Monocyte (primary cell): Measurements from ENCODE around the gene NPY4R2.

- PRO-cap, 2 experiments = no peak in any of the 2 experiments
These were observed 45.5 kb upstream of the MARCHF8 start for GRCh38 chr10:45580185-45581529.

DNA sequence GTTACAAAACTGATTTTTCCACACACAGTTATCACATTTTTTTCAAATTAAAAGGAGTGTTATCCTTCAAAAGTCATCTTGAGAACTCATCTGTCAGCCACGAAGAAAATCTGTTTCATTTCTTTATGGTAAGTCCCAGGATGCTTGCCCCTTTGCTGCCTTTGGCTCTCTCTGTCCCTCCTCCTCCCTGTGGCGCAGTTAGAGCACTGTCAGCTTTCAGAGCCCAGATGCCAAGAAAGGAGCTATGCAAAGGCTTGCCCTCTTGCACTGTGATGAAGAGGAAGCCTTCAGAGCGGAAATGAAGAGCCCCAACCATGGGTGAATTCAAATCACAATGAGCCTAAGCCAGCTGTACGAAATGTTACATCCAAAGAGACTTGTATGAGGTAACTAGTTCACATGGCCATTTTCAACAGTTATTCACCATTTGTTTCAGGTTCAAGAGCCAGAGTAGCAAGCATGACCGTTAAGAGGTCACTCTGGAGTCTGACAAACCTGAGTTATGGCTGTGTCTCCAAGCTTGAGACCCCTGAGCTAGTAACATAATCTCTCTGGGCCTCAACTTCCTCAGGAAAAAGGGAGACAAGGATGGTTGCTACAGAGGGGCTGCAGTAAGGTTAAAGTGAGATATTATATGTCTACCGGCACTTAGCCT is 10.5 kb downstream of the NCOA4 start:
- PRO-cap, 2 experiments = peak in 2 of 2 experiments; most common plus-strand start position 219 of the sequence (in 1); most common minus-strand start position 197 of the sequence (in 1)

- PRO-cap, 2 experiments = peak in 2 of 2 experiments; most common minus-strand start chr10:46022093 (in 1)
These were observed 8.5 kb downstream of the NCOA4 start for GRCh38 chr10:46021878-46022394.

- PRO-cap, 2 experiments = peak in 2 of 2 experiments; most common minus-strand start chr10:46106595 (in 2)
These were observed 60.5 kb upstream of the MSMB start for GRCh38 chr10:46106111-46107368.

- PRO-cap, 2 experiments = no peak in any of the 2 experiments
These were observed 16.8 kb downstream of the GPRIN2 start for GRCh38 chr10:46539749-46540063.

GRCh38 chr10:46597523-46598217 is 18.7 kb downstream of the SYT15 start:
- PRO-cap, 2 experiments = no peak in any of the 2 experiments

DNA sequence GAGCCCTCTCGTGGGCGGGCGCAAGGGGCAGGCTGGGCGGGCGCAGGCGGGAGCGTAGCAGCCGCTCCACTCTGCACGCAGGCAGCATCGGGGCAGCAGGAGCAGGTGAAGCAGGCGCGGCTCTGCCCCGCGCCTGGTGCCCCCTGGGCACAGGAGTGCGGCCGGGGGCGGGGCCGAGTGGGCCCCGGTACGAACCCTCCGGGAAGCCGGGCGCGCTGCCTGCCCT is at the start of gene NPY4R2:
Gene NPY4R2 (plus strand): TSS at position 69 of the 226 bp plus-strand sequence.
- PRO-cap, 2 experiments = no peak in any of the 2 experiments

DNA sequence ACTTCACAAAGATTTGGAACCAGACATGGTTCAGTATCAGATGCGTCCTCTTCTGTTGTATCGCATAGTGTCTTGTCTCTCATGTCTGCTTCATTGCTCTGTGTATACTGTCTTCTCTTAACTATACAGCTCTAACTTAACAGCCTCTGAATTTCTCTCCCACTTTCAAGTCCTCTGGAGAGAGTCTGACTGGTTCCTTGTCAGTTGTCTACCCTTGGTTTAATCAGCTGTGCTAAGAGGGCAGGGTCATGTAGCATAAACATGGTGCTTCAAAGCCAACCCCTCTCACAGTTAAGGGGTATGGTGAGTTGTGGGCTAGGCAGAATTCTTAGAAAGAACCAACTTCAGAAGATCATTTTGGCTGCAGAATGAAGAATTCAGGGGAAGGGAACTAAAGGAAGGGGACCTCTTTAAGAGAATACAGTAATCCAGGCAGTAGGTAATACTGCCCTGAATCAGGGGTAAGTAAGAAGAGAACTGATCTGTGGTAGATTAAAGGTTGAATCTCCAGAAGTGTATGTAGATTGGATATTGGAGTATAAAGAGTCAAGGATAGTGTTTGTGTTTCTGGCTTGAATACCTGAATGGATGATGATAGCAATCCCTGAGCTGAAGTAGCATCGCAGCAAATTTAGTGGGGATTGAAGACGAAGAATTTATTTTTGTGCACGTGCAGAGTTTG is 62.5 kb downstream of the MAPK8 start:
- PRO-cap, 2 experiments = no peak in any of the 2 experiments

GRCh38 chr10:48372394-48372863 is 66.0 kb downstream of the MAPK8 start:
- PRO-cap, 2 experiments = no peak in any of the 2 experiments

DNA sequence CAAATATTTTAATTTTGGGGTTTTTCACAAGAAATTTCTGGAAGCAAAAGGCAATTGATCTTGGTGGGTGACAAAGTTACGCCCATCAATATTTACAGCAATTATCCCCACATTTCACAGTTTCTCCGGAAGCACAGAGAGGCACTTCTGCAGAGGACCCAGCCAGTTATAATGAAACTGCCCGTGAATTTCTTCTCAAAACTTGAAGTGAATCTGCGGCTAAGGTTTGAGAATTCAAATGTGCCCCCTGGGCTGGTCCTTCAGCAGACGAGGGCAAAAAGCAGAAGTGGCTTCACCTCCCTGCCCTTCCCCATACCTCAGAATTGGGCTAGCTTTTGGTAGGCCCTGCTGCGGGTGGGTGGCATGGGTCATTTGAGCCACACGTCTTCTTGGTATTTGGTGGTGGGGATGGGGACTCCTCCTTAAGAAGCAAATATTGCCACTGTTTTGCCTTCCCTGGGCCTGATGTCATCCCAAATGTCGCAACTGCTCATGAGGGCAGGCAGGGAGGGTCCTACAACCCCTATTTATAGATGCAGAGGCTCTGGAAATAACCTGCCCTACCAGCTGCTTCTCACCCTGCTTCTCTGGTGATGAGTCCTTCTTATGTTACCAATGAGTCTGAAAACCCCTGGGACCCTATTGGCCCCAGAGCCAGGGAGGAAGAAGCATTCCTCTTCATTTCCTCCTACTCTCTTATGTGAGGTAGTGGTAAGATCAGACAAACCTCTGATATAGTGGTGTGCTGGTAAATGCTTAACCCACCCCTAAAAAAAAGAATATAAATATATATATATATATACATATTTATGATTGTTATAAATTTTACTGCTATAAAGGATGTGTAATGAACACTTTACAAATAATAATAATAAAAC is 16.5 kb upstream of the WDFY4 start:
- PRO-cap, 2 experiments = no peak in any of the 2 experiments

GRCh38 chr10:49254107-49254647 is 44.8 kb upstream of the C10orf71 start:
- PRO-cap, 2 experiments = no peak in any of the 2 experiments

- PRO-cap, 2 experiments = no peak in any of the 2 experiments
These were observed 26.4 kb upstream of the C10orf71 start for GRCh38 chr10:49272101-49273524.

GRCh38 chr10:49470154-49470747 is 68.7 kb downstream of the ERCC6 start:
- PRO-cap, 2 experiments = no peak in any of the 2 experiments

- PRO-cap, 2 experiments = no peak in any of the 2 experiments
These were observed 1.4 kb downstream of the OGDHL start for GRCh38 chr10:49760420-49761369.

- PRO-cap, 2 experiments = no peak in any of the 2 experiments
These were observed 3.1 kb downstream of the ASAH2 start for GRCh38 chr10:50248187-50248615.

GRCh38 chr10:50321878-50322460 is 70.7 kb upstream of the ASAH2 start:
- PRO-cap, 2 experiments = peak in 2 of 2 experiments; most common plus-strand start chr10:50322338 (in 1); most common minus-strand start chr10:50322222 (in 2)

DNA sequence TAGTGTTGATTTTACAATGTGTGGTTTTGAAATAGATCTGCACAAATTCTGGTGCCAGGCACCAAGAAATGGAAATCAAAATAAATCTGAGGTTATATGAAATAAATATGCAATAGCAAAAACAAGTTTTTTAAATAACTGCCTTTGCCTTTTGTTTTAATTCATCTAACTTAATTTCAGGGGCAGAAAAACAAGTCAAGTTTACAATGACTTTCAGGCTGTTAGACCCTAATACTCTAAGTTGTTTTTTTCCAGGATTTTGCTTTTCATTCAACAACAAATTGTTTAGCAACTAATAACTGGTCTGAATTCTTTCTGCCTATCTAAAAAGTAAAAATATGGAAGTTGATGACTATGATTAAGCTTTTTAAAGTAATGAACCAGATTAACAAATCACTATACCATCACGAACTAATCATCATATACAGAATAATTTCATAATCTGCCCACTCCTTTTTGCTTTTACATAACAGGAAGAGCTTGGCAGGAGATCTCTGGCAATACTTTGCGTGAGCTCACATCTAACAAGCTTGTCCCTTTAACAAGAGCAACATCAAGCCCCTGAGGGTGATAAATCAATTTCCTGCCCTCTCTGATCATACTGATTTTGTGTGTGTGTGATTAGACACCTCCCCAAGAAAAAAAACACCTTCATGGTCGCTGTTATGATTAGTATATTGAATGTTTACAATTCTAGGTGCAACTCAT is 143.4 kb upstream of the ASAH2 start:
- PRO-cap, 2 experiments = peak in 2 of 2 experiments; most common plus-strand start position 486 of the sequence (in 2); most common minus-strand start position 294 of the sequence (in 1)

GRCh38 chr10:50415625-50416412 is 164.5 kb upstream of the ASAH2 start:
- PRO-cap, 2 experiments = no peak in any of the 2 experiments

DNA sequence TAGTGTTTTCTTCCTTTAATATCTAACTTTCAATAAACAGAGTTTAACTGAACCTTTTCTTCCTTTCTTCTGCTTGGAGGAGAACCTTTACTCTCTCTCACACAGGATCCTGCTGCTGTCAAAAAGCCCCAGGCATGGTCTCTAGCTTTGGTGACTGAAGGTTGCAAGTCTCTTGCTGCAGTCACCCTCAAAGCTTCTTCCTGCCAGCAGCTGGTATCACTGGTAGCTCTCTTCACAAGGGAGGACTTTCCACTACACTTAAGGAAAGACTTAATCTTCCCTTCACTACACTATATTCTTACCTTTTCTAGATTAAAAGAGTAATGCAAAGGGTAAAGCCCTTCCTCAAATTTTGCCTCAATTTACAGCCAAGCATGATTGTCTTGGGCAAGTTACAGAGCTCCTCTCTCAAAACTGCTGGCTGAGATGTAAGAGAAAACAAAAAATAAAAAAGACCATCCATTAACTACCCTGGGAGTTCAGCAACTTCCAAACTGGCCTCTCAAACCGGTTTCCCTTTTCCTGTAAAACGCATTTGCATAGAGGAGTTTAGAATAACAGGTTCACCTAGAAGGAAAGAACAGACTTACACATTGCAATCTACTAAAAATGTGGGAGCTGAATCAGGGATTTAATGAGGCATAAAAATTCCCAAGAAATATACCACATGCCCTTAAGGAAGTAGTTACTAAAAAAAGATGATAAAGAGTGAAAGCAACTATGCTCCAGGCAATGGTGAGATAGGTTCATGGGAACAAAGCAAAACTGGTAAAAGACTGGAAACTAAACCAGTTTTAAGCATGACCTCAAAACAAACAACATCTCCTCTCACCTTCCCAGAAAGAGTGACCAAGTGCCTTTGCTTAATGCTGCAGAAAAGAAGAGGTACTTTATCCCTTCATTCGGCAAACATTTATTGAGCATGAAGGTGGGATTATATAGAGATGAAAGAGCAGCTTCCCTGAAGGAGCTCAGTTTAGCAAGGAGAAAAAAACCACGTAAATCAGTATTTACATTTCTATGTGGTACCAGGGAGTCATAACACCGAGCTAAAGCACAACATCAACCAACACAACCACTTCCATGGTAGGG is 153.0 kb downstream of the SGMS1 start:
- PRO-cap, 2 experiments = no peak in any of the 2 experiments

DNA sequence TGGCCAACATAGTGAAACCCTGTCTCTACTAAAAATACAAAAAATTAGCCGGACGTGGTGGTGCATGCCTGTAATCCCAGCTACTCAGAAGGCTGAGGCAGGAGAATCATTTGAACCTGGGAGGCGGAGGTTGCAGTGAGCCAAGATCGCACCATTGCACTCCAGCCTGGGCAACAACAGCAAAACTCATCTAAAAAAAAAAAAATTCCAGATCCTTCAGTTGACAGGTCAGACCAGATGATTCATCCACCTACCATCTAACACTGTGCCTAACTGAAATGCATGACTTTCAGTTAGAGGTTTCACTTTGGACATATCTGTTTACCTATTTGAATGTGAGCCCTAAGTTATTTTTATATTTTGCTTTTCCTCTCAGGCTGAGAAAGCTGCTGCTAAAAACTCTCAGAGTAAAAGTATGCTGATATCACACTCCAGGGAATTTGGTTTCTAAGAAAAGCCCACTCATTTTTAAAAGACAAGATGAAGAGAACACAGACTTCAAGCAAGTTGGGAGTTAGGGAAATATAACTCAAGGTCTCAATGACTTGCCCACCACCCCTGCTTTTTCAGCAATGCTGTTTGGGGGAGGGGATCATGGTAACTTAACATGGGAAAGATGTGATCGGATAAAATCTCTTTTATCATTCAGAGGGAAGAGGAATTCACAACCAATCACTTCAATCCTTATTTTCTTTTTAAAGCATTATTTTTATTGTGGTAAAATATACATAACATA is 126.0 kb downstream of the SGMS1 start:
- PRO-cap, 2 experiments = no peak in any of the 2 experiments